SJCRH30 (cell line): ENCODE measurements around a stretch of chr15.

GRCh38 chr15:101452601-101453178 is 36.8 kb downstream of the PCSK6 start:
- RAMPAGE, long total RNA: no peak

DNA sequence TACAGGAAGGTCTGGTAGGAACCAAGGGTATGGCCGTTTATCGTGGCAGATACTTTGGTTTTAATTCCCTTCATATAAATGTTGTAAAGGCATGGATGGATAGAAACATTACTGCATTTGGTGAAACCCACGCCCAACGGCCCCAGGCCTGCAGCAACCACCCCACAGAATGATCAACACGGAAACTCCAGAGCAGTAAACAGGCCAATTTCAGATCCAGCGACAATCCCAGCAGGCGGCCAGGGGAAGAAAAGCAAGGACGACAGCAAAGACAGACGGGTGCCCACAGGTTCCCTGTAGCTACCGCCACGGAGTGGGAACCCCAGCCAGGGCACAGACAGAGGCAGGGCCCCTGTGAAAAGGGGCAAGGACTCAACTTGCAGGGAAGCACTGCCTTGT is 32.6 kb upstream of the PCSK6 start:
- RAMPAGE, long total RNA: no peak

DNA sequence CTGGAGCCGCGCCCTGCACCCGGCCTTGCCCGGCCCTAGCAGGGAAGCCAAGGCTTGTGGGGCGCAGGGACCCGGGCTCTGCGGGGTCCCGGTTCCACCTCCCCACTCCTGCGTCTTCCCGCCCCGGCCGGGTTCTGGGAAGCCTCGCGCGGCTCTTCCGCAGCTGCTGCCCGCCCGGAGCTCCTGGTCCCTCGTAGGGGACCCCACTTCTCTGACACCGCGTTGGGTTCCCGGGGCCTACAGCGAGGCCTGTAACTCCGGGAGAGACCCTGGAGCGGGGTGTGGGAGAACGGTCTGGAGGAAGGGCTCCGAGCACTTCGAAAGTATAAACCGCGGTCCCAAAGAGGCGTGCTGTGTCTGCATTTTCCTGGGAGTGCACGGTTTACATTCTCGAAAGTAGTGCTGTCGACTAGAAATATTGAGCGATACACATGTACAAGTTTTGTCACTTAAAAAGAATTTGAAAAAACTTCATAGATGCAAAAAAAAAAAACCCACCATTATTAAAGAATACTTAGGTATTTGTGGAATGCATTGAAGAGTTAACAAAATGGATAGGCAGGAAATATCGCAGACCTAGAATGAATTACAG is 150.0 kb downstream of the OR4F15 start:
- RAMPAGE, long total RNA: no peak